ENCODE measurements around a stretch of chr7.

DNA sequence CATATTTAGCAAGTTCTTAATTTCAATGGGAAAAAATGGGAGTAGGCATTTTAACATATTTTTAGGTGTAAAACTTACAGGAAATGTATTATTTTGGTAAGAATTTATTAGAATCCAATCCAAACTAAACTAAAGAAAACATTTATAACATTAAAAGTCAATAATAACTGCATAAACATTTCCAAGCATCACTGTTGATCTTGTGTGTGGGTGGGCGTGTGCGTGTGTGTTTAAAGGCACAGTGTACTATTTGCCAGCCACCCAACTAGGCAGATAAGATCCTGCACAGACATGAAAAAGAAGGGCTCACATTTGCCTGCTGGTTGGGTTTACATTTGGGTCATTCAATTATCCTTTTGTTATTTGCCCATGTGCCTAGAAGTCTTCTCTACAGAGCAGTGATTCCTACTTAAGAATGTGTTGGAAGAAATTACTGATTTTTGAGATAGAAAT is 31.0 kb upstream of the WNT16 start:
- RRBS, result no CpG with 5 or more reads among the region's 2 CpGs

DNA sequence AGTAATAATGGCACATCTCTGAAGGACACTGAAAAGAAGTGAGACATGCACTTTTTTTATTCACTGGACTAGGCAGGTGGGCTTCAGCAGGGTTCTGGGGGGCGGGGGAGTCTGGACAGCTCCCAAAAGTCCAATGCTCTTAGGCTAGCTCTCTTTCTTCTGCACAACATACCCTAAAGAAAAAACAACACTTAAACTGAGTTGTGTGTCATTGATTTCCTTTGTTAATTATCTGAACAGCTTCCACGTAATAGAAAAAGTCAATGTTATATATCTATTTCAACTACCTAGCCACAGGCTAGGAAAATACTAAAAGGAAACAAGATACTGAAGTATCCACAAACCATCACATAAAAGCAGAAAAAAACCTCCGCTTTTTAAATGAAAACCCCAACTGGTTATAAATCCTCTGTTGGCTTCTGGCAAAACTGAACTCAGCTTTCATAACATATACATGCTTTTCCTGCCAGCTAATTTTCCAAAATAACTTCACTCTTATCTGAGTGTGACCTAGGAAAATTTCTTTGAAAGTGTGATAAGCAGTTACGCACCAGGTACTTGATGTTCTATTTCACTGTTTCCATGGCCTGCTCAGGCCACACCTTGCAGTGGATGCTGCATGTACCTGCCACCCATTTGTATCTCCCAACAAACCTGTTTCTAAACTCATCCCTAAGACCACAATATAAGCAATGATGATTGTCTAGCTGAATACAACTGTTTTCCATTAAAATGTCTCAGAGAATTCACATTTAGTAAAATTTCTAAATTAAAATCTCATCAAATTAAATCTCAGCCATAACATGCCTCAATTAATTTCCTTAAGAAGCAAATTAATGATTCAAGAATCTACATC is 11.9 kb downstream of the FAM3C start:
- RRBS, result no CpG with 5 or more reads among the region's 4 CpGs

- RRBS, result no CpG with 5 or more reads among the region's 4 CpGs
These were observed 24.8 kb upstream of the FAM3C start for GRCh38 chr7:121420819-121421411.

- RRBS, result no CpG with 5 or more reads among the region's 10 CpGs
These were observed 20.3 kb downstream of the FEZF1 start for GRCh38 chr7:122284261-122284586.

DNA sequence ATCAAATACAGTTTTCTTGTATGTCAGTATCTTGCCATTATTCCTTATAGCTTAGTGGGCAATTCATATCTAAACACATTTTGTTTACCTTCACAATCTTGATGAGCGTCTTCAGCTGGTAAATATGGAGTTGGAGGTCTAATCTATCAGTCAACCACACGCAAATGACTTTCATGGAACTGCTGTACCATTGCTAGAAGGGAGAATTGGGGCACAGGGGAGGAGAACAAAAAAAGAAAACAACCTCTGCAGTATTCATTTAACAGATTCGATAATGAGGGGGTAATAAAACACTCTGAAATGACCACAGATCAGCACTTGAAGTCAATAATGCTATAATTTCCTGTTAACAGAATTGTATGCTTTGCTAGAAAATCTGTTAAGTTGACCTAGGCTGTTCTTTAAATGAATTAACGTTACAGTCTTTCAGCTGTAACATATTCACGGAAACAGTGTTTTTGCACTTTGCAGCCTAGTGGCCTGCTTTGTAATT is 20.9 kb upstream of the FEZF1 start:
- RRBS, result no CpG with 5 or more reads among the region's 5 CpGs

GRCh38 chr7:122913617-122914114 is 27.4 kb upstream of the CADPS2 start:
- RRBS, result no CpG with 5 or more reads among the region's 16 CpGs

DNA sequence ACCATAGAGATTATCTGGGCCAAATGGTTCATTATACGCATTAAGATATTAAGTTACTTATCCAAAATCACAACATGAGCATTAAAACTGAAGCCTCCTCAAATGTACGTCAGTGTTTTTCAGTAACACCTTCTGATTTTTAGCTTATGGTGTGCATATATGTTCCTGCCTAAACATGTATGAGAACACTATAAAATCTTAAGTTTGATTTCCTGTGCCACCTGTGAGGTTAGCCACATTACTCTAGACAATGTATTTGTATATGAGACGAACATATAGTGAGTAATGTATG is 103.1 kb downstream of the IQUB start:
- RRBS, result no CpG with 5 or more reads among the region's 3 CpGs

GRCh38 chr7:123622453-123623167 is 21.0 kb downstream of the ASB15 start:
- RRBS, result no CpG with 5 or more reads among the region's 5 CpGs

DNA sequence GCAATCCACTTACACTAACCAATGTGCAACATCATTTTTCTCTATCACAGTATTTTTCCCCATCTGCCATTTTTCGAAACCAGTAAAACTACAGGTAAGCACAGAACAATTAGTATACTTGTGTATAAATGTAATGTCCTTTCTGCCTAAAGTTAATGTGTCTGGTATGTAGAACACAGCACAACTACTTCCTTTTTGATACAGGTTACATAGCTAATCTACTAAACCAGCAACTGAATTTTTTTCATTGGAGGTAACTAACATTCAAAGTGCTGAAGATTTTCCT is 2.1 kb downstream of the WASL start:
- RRBS, result no CpG with 5 or more reads among the region's 1 CpG

GRCh38 chr7:124718025-124718429 is 47.6 kb downstream of the GPR37 start:
- RRBS, result no CpG with 5 or more reads among the region's 2 CpGs

DNA sequence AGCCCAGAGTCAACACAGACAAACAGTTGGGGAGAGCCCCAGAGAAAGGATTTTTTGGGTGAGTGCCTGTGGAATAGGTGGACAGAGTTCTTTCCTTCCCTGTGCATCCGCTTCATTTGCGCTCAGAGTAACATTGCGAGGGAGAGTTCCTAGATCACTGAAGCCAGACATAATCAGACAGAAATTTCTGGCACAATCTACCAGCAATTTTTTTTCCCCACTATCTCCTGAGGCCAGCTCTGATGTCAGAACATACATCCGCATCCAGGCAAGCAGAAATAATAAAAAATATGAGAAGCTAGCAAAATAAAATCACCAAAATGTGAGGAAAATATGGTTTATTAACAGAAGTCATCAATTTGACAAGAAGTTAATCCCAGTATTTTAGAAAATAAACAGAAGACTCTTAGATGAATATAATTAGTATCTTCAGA is 22.9 kb upstream of the POT1 start:
- RRBS, result no CpG with 5 or more reads among the region's 4 CpGs

DNA sequence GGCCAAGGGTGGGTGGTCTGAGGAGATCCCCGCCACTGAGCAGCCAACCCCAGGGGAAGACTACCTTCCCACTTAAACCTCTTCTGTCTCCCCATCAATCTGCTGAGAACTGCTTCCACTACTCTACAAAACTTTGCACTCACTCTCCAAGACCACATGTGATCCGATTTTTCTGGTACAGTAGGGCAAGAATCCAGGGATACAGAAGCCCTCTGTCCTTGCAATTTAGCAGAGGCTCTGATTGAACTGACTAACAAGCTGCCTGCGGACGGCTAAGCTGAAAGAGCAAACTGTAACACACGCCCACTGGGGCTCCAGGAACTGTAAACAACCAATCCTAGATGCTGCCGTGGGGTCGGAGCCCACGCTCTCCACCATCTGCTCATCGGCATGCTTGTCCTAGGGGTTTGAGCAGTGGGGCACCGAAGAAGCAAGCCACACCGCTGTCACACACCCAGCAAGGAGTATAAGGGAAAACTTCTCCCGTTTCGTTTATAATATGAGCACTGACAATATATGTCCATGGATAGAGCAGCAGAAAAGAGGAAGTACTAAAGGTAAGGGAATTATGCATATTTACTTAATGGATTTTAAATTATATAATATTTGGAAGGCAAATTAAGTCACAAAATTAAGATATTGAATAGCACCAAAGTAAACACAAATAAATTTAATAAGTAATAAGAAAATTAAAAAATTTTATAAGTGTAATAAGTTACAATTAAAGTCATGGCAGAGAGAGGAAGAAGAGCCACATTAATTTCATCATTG is 634.4 kb upstream of the POT1 start:
- RRBS, result no CpG with 5 or more reads among the region's 13 CpGs

DNA sequence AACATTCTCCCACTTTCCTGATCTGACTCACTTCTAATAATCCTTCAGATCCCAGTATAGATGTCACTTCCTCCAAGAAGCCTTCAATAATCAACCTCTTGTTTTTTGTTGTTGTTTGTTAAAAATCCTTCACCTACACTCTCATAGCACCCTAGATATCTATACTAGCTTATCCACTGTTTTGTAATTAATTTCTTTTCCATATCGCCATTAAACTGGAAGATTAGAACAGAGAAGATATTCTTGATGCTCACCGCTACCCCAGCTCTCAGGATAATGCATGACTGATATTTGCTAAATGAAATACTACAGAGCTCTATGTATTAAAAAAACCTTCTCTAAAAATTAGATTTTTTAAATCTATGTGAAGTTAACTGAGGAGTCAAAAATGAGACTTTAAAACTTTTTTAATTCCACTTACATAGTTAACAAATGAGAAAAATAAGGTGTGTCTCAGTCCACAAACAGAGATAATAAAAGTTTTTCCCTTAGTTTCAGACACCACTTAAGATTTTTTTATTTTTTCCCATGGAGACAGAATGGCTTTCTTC is 12.4 kb downstream of the ZNF800 start:
- RRBS, result no CpG with 5 or more reads among the region's 2 CpGs

DNA sequence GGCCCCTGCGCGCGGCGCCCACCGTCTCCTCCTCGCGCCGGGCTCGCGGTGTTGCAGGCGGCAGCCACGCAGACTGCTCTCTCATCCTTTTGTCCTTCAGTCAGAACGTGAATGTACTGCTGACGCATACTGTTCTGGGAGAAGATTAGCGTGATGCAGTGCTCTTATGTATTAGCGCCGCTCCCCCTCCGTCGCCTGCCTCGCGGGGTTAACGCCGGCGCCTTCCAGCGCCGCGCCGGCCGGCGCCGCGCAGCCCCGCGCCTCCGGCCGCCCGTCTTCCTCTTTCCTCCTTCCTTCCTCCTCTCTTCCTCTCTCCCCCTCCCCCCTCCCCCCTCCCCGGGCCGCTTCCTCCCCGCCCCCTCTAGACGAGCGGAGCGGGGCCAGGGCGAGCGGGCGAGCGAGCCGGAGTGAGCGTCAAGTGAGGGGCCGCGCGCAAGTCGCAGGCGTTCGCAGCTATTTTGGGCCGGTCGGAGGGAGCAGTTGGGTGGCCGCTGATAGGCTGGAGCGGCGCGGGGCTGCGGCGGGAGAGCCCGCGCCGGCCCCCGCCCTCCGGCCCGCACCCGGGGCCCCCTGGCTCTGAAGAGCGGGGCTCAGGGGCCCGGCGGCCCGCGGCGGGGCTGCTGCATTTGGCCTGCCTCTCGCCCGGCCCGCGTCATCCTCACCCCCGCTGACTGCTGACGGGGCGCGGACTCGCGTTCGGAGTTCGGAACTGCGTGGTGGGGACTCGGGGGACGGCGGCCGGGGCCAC is 930 bp upstream of the LRRC4 start:
- RRBS, result 1% methylated on average over 54 of the region's 93 CpGs

GRCh38 chr7:128091458-128091810 is 60.2 kb upstream of the LRRC4 start:
- RRBS, result no CpG with 5 or more reads among the region's 6 CpGs

DNA sequence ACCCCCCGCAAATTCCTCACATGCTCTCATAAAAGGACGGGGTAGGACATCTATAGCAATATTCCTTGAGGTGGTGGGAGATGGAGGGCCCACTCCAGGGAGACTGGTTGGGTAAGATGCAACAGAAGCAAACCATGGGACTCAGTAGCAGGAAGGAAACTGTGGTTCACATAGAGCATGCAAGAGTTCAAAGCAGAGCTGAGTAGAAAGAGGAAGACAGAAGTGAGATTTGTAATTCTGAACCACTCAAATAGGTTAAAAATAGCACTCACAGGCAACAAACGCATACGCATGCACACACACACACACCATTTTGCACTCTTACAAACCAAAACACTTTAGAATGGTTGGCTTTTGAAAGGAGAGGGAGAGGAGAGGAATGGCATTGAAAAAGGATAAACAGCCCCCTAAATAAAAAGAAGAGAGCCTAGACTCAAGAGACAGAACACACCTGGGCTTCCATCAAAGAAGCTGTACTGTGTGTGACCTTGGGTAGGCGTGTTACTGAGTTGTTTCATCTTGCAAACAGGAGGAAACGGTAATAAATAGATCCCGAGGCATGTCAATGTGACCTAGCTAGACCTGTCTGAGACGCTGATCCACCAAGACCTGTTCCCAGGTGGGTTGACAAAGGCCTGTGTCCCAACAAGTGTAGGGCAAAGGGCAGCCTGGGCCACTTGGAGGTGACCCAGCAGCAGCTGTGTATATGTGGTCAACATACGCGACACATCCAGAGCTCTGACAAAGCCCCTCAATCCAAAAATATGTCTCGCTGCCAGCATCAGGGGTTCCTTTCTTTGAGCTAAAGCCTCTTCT is 77.7 kb upstream of the LRRC4 start:
- RRBS, result no CpG with 5 or more reads among the region's 11 CpGs

- RRBS, result 6% methylated on average over 1 of the region's 25 CpGs
These were observed 72.4 kb upstream of the LEP start for GRCh38 chr7:128168538-128169270.

GRCh38 chr7:128264994-128265342 is 23.9 kb downstream of the LEP start:
- RRBS, result no CpG with 5 or more reads among the region's 3 CpGs

GRCh38 chr7:128351136-128351525 is 7.4 kb upstream of the RBM28 start:
- RRBS, result 47% methylated on average over 4 of the region's 33 CpGs

DNA sequence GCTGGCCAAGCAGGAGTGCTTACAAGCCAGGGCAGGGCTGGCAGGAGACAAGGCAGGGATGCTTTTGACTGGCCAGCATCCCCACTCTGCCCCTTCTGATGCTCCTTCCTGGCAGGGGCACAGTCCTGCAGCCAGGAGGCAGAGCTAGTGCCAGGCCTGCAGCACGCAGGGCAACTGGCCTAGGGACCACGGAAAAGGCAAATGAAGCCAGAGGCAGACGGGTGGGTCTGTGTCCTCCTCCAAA is 4.9 kb downstream of the IMPDH1 start:
- RRBS, result no CpG with 5 or more reads among the region's 3 CpGs

Data from brain (tissue), 1 donor.